Placental epithelial cell (primary cell): ENCODE measurements around a stretch of chr11.

GRCh38 chr11:46492449-46492845, 100.9 kb upstream of the CHRM4 start:
- CAGE, long polyA plus RNA = no peak

- CAGE, long polyA plus RNA = no peak
Measured at GRCh38 chr11:46639227-46639981, 22.1 kb downstream of the ATG13 start.

DNA sequence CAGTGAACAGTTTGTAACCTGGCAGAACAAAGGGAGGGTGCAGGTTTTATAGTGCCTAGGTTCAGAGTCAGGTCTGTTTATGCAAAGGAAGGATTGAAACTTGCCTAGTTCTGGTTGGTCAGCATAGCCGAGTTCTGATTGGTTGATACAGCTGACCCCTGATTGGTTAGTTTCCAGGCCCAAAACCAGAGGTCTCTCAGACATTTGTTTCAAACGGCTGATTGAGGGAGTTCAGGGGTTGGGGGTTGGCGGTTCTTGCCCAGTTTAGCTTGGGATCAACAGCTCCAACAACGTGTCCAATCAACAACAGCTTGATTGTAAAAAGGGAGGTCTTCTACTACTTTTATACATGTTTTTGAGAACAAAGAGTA, 25.6 kb downstream of the ATG13 start:
- CAGE, long polyA plus RNA = no peak

DNA sequence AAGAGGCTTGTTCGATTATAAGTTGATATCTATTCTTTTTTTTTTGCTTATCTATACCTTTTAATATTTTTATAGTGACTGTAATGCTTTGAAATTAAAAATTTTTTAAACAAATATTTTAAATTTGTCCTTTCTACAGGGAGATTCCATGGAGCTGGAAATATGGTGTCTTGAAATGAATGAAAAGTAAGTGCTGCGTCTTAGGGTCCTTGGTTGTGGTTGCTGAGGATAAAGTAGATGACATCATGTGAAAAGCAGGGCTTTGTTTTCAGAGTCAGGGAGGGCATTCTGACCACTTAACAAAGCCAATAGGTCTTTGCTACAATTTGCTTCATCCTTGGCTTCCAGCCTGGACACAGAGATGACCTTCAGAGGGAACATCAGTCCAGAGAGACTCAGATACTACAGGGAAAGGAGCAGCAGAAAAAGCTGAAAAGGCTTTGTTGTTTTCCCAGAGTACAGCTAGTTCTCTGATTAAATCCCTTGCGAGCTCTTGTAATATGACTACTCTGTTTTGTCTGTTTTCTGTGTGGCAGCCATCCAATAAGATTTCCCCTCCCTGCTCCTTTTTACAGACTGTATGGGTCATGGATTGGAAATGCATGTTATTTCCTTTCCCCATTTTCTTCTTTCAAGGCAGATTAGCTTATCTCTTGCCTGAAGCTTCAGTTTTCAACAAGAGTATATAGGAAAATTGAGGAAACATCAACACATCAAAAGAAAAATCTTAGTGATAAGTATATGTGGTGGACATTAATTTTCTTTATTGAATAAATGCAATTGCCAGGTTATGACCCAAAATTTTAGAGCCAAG, 31.9 kb downstream of the ATG13 start:
- CAGE, long polyA plus RNA = no peak

DNA sequence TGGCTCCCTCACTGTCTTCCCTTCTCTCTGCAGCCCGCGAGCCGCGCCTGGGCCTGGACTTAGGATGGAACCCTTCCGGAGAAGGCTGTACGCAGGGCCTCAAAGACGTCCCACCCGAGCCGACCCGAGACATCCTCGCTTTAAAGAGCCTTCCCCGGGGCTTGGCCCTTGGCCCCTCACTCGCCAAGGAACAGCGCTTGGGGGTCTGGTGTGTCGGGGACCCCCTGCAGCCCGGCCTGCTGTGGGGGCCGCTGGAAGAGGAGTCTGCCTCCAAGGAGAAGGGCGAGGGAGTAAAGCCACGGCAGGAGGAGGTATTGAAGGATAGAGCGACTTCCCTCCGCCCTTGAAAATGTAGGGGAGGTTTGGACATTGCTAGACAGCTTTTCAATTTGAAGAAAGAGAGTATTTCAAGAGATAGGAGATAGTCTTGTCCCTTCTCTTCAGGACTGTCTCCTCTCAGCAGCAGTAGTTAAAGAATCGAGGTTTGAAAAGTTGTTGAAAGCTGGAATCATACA, 592 bp downstream of the ZNF408 start:
- CAGE, long polyA plus RNA = no peak

DNA sequence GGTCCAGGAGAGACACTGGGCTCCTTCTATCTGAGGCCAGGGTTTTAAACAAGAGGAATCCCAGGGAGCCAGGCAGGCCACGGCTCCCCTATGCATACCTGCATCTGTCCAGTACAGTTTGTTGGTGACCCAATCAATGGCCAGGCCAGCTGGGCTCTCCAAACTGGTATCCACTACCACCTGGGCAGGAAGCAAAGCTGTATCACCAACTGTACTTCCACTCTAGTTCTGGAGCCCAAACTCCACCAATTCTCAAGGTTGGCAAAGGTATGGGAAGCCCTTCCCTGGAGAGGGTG, 32.4 kb downstream of the LRP4 start:
- CAGE, long polyA plus RNA = no peak

DNA sequence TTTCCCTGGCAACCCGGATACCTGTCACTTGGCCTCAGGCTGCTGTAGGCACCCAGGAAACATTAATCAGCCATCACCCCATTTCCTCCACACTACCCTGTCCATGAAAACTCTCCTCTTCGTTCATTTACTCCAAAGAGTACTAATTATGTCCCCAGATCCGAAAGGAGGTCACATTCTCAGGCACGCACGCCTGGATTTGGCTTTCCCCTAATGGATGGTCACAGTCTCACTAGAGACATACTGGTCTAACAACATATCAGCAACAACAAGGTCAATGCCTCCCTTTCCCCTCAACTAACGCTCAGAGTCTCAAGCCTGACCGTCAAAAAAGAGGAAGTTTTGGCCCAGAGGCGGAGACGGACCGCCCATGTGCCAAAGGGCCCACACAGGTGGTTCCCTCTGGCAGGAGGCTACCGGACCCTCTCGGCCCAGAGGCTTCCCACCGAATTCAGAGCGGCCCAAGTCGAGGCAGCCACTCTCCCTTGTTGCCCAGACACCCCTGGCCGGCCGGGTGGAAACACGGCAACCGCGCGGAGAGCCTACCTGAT, 634 bp downstream of the ARFGAP2 start:
- CAGE, long polyA plus RNA = no peak

- CAGE, long polyA plus RNA = no peak
Measured at GRCh38 chr11:47178987-47179477, 2.4 kb upstream of the ARFGAP2 start.

DNA sequence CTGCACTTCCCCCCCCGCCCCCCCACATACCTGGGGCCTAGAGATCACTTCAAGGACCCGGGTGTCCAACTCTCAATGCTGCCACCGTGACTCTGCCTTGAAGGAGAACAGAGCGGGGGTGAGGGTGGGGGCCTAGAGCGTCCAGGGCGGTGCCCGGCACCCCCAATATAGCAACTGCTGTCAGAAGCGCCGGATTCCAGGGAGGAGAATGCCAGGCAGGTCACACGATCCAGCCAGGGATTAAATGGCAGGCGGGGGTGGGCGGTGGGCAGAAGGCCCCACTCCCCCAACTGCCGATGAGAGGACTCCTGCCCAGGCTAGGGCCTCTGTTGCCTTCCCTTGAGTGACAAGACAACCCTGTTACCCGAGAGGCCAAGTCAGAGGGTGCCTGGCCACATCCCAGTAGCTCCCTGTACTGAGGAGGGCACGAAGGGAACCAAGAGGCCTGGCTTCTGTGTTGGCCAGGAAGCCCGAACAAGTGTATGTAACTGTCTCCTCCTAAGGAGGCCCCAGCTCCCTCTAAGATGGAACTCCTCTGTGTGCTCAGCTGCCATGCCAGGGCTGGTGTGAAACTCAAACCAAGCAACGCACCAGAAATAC, 3.2 kb downstream of the PACSIN3 start:
- CAGE, long polyA plus RNA = no peak

GRCh38 chr11:47213998-47214517, 716 bp upstream of the DDB2 start:
- CAGE, long polyA plus RNA = no peak

- CAGE, long polyA plus RNA = no peak
Measured at GRCh38 chr11:47236415-47237614, 11.8 kb downstream of the ACP2 start.

- CAGE, long polyA plus RNA = no peak
Measured at GRCh38 chr11:47244964-47246111, 3.3 kb downstream of the ACP2 start.

GRCh38 chr11:47324114-47324621, 28.3 kb downstream of the MYBPC3 start:
- CAGE, long polyA plus RNA = no peak

GRCh38 chr11:47341567-47342163, 10.8 kb downstream of the MYBPC3 start:
- CAGE, long polyA plus RNA = no peak

- CAGE, long polyA plus RNA = no peak
Measured at GRCh38 chr11:47342254-47342831, 10.2 kb downstream of the MYBPC3 start.

DNA sequence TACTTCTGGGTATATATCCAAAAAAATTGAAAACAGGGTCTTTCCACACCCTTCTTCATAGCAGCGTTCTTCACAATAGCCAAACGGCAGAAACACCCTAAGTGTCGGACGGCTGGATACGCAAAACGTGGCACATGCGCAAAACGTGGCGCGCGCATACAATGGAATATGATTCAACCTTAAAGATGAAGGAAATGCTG, 10.0 kb downstream of the SPI1 start:
- CAGE, long polyA plus RNA = no peak

DNA sequence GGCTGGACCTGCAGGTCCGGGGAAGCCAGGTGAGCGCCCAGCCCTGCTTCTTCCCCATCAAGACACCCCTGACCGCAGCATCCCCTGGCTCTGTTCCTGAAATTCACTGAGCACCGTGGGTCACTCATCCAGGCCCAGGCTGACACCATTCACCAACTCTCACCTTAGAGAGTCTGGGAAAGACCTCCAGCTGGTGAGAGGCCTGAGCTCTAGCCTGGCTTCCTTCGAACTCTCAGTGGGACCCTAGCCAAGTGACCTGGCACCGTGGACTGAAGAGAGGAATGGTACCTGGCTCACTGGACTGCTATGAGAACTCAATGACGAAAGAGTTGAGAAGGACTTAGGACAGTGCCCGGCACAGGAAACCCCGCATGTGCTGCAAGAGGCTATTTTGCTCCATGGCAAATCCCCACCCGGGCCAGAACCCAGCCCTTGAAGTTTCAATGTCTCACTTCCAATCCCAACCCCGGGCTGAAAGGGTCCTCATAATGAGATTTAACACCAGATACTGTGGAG, 556 bp upstream of the RAPSN start:
- CAGE, long polyA plus RNA = no peak

GRCh38 chr11:47470188-47471354, 21.6 kb upstream of the RAPSN start:
- CAGE, long polyA plus RNA = no peak

- CAGE, long polyA plus RNA = no peak
Measured at GRCh38 chr11:47487908-47488575, 39.1 kb upstream of the RAPSN start.

DNA sequence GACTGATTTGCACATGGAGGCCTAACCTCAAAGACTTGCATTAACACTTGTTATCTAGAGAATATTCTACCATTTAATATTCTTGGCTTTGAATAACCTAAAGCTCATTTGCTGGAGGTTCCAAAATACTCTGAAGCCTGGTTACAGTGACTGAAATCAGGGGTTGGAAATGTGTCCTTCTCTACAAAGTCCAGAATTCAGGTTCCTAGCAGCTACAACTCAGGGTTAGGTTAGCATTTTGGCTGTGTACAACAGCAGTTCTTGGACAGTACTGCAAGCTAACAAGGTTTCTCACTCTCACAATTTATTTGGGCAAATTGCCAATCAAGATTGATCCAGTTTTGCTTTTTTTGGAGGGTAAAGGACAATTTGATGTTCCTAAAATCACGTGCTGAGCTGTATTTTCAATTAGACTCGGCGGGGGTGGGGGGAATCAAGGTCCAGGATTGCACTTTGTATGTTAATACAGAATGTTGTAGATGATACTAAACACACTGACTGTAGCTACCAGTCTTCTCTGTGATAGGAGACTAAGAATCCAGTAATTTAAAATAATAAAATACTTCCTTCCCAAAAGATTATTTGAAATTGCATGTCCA, 49.7 kb upstream of the RAPSN start:
- CAGE, long polyA plus RNA = no peak